ENCODE measurements around a stretch of chr5.

DNA sequence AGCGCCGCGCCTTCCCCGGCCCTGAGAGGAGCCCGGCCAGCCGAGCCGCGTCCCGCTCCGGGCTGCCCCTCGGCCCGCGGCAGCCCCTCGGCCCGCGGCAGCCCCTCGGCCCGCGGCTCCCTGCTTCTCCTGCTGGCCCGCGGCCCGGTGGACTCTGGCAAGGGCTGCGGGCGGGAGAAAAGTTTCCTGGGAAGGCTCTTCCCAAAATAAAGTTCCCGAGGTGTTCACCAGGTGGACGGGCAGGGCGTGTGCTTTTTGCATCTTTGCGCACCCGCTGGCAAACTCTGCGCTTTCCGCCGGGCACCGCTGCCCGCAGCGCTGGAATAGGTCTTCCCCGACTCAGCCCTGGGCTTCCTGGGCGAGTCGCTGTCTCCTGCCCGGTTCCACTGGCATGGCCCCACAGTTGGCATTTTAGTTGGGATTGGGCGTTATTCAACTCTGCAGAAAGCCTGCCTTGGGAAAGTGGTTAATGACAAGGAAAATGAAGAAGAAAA, 639 bp downstream of the ADCY2 start:
- PRO-cap: unidirectional peak, minus-strand start at position 149 of the sequence
- RAMPAGE, long total RNA: no peak

GRCh38 chr5:7991015-7991678, 122.2 kb downstream of the MTRR start:
- PRO-cap: no peak
- RAMPAGE, long total RNA: no peak

- PRO-cap: no peak
- RAMPAGE, long total RNA: no peak
Observed at GRCh38 chr5:8457862-8458516, 589.0 kb downstream of the MTRR start.

- PRO-cap: no peak
- RAMPAGE, long total RNA: no peak
Observed at GRCh38 chr5:10016412-10016887, 233.2 kb downstream of the ATPSCKMT start.

GRCh38 chr5:10353412-10353529, 224 bp upstream of the MARCHF6 start:
- PRO-cap: no peak
- RAMPAGE, long total RNA: no peak

GRCh38 chr5:10484774-10485146, 43.1 kb downstream of the ROPN1L start:
- PRO-cap: no peak
- RAMPAGE, long total RNA: no peak

GRCh38 chr5:10595231-10595765, 31.4 kb downstream of the ANKRD33B start:
- PRO-cap: bidirectional peak, plus-strand start at chr5:10595540, minus-strand start at chr5:10595434
- RAMPAGE, long total RNA: no peak

- PRO-cap: unidirectional peak, minus-strand start at chr5:10595939
- RAMPAGE, long total RNA: no peak
Observed at GRCh38 chr5:10595833-10596137, 31.9 kb downstream of the ANKRD33B start.

DNA sequence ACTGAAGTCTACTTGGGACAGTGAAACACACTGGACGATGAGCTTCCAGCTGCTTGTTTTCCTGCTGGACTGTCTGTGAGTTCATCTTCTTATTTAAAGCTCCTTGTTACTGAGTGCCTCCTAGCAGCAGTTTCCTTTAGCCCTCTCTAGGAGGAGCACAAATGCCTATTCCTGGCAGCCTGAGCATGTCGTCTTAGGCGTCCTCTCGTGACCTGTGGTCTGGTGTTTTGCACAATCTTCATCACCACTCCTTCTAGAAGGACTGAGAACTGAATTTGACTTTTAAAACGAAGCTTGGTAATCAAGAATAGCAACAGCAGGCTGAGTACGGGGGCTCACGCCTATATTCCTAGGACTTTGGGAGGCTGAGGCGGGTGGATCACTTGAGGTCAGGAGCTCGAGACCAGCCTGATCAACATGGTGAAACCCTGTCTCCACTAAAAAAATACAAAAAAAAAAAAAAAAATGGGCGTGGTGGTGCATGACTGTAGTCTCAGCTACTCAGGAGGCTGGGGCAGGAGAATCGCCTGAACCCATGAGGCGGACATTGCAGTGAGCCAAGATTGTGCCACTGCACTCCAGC, 44.0 kb downstream of the ANKRD33B start:
- PRO-cap: no peak
- RAMPAGE, long total RNA: no peak

- PRO-cap: no peak
- RAMPAGE, long total RNA: no peak
Observed at GRCh38 chr5:10704907-10705412, 56.1 kb downstream of the DAP start.

- PRO-cap: no peak
- RAMPAGE, long total RNA: no peak
Observed at GRCh38 chr5:10962121-10962434, 201.0 kb upstream of the DAP start.

- PRO-cap: no peak
- RAMPAGE, long total RNA: no peak
Observed at GRCh38 chr5:12524856-12525237, 620.6 kb upstream of the CTNND2 start.

DNA sequence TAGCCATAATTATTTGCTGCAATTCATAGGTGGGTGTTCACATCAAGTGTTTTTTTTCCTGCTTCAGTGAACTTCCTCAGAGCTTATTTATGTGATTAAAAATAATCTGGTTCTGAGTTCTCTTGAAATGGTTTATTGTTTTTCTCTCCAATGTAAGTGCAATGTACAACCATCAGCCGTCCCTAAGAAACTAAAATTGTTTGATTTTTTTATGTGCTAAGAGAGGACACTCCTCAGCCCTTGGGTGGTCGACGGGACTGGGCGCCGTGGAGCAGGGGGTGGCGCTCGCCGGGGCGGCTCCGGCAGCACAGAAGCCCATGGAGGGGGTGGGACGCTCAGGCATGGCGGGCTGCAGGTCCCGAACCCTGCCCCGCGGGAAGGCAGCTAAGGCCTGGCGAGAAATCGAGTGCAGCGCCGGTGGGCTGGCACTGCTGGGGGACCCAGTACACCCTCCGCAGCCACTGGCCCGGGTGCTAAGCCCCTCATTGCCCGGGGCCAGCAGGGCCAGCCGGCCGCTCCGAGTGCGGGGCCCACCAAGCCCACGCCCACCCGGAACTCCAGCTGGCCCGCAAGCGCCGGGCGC, 669.6 kb upstream of the CTNND2 start:
- PRO-cap: no peak
- RAMPAGE, long total RNA: no peak

DNA sequence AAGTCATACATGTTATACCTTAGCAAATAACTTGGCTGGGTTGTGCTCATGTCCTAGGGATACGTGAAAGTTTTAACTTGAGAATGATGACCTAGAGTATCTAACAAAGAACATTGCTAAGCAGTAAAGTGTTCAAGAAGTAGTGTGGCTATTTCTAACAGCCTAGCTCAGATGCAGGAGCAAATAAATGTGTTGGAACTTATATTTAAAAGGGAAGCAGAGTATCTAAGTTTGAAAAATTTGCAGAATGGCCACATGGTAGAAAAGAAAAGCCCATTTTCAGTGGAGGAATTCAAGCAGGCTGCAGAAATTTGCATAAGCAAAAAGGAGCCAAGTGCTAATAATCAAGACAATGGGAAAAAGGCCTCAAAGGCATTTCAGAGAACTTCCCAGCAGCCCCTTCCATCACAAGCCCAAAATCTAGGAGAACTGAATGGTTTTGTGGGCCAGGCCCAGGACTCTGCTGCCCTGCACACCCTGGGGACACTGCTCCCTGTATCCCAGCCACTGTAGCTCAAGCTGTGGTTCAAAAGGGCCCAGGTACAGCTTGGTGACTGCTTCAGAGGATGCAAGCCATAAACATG, 720.4 kb upstream of the CTNND2 start:
- PRO-cap: no peak
- RAMPAGE, long total RNA: no peak

- PRO-cap: no peak
- RAMPAGE, long total RNA: no peak
Observed at GRCh38 chr5:13227421-13227826, 717.1 kb downstream of the DNAH5 start.

GRCh38 chr5:14108106-14108922, 34.8 kb upstream of the TRIO start:
- PRO-cap: no peak
- RAMPAGE, long total RNA: no peak

DNA sequence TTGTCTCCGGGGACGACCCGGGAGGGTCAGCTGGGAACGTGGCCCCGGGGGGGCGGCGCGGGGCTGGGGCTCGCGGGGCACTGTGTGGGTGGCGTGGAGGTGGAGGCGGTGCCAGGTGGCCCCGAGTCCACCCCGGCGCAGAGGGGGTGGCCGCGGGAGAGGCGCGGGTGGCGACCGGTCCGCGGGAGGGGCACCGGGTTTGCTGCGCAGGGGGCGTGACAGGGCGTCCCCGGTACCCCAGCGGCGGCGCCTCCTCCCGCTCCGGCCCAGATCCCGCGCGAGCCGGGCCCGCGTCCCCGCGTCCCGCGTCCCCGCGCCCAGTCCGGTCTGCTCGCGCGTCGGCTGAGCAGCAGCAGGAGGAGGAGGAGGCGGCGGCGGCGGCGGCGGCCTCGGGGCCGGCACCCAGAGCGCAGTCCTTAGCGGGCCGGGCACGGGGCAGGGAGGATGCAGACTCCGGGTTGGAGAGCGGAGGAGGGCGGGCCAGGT, 1.4 kb downstream of the TRIO start:
- PRO-cap: bidirectional peak, plus-strand start at position 320 of the sequence, minus-strand start at position 201 of the sequence
- RAMPAGE, long total RNA: no peak

- PRO-cap: no peak
- RAMPAGE, long total RNA: no peak
Observed at GRCh38 chr5:14147191-14147763, 4.1 kb downstream of the TRIO start.

DNA sequence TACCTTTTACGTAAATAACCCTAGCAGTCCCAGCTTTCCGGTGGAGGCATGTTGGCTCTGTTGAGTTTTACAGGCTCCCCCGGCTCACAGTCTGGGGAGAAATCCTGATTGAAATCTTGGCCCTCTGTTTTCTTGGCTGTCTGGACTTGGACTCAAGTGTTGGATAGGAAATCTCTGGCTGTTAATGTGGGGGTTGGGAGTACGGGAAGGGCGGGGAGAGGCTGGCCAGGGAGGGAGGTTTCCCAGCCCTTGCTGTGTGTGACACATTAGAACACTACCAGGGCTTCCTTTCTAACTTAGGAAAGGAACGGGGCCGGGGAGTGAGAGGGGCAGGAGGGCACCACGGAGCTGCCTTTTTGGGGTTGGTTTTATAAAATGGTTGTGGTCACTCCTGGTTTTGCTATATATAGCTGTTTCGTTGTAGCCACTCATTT, 10.9 kb downstream of the TRIO start:
- PRO-cap: bidirectional peak, plus-strand start at position 294 of the sequence, minus-strand start at position 154 of the sequence
- RAMPAGE, long total RNA: no peak

GRCh38 chr5:14165358-14165990, 22.3 kb downstream of the TRIO start:
- PRO-cap: no peak
- RAMPAGE, long total RNA: no peak

Data from vagina (tissue), 1 donor.